Parotid gland (tissue), 1 donor: Measurements from ENCODE around the genes IGF2BP3 and FAM221A.

DNA sequence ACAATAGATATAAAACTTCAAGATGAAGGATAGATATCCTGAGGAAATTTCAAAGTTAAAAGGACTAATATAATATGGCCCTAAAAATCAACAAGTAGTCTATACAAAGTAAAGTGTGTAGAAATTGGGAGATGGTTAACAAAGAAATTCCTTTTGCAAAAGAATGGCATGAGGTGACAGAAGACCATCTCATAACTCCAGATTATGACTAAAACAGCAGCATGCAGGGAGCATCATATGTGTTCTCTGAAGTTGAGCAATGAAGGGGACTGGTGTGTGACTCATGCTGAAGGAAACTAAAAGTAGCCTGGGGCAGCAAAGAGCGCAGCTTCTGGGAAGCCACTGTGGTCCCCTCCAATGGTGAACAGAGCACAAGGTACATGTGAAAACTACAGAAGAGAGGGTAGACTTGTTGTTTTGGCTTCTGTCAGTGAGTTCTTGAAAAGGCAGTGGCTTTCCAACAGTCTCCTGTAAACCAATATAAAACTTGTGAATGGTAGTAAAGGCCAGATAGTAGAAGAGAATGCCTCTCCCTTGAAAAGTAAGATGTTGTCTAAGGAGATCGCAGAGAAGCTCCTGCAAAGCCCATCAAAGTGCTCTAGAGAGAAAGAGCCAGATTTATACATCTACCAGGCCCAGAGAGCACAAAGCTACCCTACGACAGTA, 133.3 kb downstream of the MACC1 start:
- PRO-cap, result no peak

DNA sequence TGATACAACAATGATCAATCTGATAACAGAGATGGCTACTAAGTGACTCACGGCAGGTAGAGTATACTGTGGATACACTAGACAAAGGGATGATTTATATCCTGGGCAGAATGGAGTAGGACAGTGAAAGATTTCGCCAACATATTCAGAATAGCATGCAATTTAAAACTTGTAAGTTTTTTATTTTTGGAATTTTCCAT, 34.2 kb upstream of the ITGB8 start:
- PRO-cap, result no peak

DNA sequence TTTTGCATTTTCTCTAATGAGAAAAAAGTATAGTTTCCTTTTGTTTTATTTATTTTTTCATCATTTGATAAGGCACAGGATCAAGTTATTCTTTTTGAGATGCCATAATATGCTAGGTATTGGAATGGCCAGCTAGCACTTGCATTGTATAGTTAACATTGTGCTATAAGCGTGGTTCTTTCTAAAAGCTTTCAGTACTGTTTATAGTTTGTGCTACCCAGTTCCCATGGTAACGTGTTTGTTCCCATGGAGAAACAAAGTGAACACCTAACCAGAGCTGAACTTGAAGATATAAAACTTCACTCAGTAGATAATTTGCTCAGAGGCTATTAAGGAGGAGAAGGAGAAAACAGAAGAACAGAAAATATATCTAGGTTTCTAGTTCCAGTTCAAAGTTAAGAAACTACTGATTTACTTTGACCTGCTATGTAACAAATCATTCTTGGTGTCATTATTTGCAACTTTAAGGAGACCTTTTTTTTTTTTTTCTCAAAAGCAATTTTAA, 23.6 kb upstream of the ITGB8 start:
- PRO-cap, result no peak

- PRO-cap, result bidirectional peak, plus-strand start at chr7:20330679, minus-strand start at chr7:20330542
These were observed 449 bp upstream of the ITGB8 start for GRCh38 chr7:20330083-20330819.

DNA sequence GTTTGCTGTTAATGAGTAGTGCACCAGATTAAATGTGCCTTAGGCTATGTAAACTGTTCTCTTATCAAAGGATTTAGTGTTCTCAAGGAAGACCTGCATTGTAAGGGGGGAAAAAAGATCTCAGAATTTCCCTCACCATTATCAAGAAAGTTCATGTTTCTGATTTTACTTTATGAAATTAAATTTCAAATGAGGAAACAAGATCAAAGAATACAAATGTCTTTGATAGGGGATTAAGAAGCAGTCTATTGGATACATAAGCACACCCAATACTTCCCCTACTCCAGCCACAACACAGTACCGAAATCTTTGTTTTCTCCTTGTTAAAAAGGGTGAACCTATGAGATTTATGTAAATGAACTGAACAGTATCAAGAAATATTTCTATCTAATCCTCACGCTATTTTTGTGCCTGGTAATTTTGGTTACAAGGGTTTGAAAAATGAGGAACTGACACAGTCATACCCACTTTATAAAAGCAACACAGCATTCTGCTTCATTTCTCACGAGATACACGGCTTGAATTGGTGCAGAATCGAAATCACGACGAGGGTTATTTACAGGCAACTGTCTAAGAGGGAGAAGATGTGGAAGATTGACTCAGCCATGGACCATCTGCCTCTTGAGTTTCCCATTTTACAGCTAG, 107.8 kb downstream of the ITGB8 start:
- PRO-cap, result no peak

DNA sequence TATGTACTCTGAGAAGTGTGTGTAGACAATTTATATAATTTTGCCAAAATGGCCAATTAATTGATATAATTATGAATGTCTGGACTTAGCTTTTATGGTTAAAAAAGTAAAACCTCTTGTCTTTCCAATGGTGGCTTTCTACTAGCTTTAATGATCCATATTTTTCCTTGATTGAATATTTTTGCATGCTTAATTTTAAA, 14.4 kb upstream of the SP8 start:
- PRO-cap, result no peak

- PRO-cap, result no peak
These were observed 176.5 kb upstream of the SP4 start for GRCh38 chr7:21251424-21251710.

GRCh38 chr7:21338622-21339335, 89.1 kb upstream of the SP4 start:
- PRO-cap, result no peak

GRCh38 chr7:21383397-21383756, 44.5 kb upstream of the SP4 start:
- PRO-cap, result no peak

DNA sequence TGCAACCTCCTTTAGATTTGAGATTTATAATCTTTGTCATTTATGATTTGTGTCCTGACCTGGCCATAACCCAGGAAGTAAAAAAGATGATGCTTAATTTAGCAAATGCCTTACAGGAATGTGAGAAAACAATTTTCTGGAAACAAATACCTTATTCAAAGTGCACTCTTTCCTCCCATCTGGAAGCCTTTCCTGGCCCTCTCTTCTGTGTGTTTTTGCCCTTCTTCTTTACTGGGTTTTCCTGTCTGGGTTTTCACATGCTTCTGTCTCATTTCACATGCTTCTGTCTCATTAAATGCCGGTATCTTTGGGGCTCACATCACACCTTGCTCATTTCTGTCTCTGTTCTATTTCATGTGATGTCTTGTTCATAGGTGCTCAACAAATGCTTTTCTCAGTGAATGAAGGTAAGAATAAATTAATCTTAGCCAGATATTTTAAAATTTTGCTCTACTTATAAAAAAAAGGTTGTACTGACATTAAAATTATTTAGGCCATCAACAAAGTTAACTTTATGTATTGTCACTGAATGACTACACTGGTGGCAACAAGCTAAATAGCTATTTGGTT, 149.1 kb downstream of the RAPGEF5 start:
- PRO-cap, result no peak

GRCh38 chr7:22355899-22356762, 823 bp downstream of the RAPGEF5 start:
- PRO-cap, result no peak

DNA sequence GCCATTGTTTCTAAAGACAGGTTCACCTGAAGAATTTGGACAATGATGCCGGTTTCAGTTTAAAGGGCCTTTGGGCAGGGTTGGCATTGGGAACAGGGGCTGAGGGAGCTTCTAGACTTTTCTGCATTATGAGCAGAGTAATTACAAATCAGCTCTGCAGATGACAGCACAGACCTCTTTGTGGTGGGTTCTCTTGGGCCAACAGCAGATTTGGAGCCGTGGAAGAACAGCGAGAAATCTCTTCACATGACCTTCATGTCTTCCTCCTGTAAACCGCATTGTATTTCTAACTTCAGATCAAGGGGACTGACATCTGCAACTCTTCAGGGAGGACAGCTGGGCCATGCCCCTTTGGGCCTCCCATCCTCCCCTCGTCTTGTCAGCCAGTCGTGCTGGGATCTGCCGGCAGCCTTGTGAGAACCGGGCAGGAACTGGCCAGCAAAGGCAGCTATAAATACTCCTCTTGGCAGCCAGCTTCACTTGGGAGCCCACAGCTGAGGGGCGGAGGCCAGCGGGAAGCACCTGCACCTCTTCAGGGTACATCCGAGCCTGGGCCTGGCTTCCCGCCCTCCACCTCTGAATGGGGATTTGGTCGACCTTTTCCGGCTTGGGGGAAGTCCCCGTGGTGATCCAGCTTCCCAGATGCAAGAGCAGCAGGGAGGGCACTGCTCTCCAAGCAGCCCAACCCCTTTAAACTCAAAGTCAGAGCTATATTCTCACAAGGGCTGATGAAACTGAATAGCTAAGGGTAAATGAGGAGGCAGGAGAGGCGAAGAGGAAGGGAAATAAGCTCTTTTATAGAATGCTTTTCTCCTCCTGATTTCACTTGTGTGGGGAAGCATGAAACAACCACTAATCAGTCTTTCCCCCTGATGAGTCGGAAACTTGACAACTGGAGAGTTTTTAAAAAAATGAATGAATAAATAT, 54.7 kb downstream of the STEAP1B start:
- PRO-cap, result no peak

DNA sequence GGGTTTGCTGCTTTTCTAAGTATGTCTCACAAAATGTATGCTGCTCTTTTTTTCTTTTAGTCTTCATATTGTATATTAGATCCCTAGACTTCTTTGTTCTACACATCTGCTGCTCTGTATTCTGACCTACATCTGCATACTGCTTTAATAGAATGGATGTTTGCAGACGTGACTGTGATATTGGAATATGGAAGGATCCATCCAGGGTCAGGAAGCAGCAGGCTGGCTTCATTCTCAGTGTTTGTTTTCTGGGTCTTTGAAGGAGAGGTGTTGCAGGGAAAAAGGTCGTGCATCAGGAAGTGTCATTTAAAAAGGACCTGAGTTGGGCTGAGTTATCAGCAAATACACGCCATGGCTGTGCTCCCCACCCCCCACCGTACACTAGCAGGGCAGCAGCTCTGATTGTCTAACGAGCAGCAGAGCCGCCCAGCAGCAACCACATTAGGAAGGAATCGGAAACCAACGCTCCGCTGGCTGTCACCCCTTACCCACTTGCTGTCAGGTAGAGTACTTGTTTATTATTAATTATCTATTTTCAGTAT, 63.0 kb upstream of the STEAP1B start:
- PRO-cap, result bidirectional peak, plus-strand start at position 432 of the sequence, minus-strand start at position 383 of the sequence

GRCh38 chr7:22722473-22723000, 4.5 kb upstream of the IL6 start:
- PRO-cap, result no peak

DNA sequence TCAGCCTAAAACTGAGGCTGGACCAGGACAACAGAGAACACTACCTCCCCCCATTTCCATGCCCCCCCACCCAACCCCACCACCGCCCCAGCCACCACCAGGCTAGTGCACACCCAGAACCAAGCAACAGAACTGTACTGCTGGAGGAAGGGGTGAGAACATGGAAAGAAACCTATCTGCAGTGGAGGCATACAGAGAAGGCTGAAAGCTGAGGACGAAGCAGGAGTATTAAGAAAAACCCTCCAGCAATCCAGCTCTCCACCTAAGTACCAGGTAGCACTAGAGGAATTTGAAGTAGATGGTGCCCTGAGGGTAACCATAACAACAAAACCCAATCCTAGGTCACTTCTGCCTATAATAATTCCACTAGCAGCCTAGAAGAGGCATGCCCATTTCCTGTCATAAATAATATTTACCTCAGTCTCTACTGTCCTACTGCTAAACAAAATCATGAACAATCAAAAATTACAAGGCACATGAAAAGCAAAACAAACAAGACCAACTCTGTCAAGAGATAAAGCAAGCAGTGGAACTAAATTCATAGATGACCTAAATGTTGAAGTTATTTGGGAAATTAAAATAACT, 51.1 kb downstream of the HYCC1 start:
- PRO-cap, result no peak

- PRO-cap, result no peak
These were observed 29.9 kb upstream of the KLHL7 start for GRCh38 chr7:23075621-23076133.

- PRO-cap, result no peak
These were observed 22.3 kb downstream of the KLHL7 start for GRCh38 chr7:23127829-23128301.

DNA sequence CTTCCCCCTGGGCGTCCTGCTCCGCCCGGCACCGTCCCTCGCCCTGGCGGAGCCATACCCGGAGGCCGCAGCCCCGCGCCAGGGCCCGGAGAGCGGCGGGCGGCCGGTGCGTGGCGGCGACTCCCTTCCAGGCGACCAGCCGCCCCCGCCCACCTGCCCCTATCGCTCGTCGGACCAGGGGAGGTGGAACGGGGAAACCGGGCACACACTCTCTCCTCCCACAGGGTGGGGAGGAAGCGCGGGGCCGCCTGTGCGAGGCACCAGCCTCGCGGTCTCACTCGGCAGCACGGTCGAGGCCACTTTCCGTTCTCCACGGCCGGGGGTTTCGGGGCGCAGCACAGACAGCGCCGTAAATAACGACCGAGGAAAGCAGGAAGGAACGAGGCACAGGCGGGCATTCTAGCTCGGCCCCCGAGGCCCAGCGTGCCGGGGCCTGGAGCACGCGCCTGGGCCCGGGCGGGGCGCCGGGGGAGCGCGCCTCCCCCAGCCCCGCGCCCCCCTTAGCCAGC, 1.1 kb downstream of the IGF2BP3 start:
- PRO-cap, result no peak

DNA sequence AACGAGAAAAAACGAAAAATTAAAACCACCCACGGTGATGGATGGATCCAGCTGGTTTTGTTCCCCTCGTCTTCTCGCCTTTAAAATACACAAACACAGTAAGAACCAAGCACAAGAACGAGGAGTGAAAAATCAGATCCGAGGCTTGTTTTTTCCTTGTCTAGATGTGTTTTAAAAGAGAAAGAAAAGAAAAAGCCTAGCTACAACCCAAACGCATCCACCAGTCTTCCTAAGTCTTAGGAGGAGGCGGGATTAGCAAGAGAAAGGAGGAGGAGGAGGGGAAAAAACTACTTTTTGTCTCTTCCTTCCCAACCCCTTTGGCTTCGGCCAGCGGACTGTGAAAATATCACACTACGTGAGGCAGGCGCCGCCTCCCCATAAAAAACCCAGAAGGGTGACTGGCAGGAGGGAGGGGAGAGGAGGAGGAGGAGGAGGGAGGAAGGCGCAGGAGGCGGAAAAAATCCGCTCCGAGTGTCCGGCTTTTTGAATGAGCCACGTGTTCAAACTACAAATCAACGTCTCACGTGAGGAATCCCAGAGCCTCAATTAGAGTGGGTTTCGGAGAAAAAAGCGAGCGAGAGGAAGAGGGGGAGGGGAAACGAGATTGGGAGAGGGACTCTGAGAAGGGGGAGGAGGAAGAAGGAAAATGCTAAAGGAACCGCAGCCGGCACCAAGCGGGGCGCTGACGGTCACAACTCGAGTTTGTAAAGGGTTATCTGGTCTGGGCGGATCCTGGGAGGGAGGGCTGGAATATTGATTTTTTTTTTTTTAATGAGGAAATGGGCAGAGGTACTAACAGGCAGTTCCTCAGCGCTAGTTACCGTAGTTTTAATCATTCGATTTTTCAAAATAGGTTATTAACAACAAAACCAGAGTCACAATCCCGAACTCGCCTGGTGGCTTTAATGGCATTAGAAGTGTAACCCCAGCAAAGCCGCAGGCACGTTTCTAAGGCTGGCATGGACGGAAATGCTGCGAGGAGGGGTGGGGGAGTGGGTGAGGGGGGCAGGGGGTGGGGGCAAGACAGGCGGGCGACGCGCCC, at the start of gene IGF2BP3:
Gene IGF2BP3, minus strand, starts transcription at position 353 of the 1,042 bp plus-strand sequence.
- PRO-cap, result no peak

- PRO-cap, result unidirectional peak, plus-strand start at chr7:23680203
These were observed at the start of gene FAM221A for GRCh38 chr7:23679785-23680652. Gene FAM221A, plus strand, starts transcription at chr7:23680199.